ENCODE measurements around the genes TLNRD1, SAXO2 and WHAMM.

DNA sequence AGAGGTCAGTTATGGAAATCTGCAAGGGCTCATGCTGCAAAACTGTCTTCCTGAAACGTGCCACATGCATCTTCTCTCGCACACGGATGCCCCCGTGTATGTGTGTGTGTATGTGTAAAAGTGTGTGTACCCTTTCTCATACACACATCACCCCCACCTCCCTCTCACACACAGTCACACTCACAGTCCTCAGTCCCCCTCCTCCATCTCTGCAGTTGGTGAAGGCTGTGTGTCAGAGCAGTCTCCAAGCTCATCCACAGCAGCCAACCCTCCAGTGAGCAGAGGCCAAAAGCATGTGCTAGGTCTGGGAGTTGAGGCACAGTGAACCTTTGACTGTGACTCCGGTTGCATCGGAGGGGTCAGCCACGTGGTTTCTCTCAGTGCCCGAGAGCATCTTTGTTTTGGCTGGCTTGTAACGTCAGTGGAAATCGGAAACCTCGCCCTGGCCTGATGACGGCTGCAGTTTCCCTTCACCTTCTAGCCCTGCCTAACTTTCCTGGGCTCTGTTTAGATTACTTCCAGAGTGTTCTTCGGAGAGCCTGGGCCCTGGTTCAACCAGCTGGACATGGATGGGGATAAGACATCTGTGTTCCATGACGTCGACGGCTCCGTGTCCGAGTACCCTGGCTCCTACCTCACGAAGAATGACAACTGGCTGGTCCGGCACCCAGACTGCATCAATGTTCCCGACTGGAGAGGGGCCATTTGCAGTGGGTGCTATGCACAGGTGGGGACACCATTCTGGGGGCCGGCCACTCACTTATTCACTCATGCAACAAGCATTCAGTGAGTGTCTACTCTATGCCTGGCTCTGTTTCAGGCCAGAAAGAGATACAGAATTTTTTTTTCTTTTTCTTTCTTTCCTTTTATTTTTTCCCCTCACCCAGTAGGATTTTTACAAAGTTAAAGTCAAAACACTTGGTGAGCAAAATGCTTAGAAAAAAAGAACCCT lies 56.6 kb downstream of the MESD start:
- RAMPAGE, long total RNA, result no peak
- RRBS, result no CpG with 5 or more reads among the region's 22 CpGs

GRCh38 chr15:81000726-81001256 lies at the start of gene TLNRD1:
TLNRD1 (plus strand) TSS chr15:81000923.
- RAMPAGE, long total RNA, result no peak
- RRBS, result under 1% methylated on average over 23 of the region's 66 CpGs

DNA sequence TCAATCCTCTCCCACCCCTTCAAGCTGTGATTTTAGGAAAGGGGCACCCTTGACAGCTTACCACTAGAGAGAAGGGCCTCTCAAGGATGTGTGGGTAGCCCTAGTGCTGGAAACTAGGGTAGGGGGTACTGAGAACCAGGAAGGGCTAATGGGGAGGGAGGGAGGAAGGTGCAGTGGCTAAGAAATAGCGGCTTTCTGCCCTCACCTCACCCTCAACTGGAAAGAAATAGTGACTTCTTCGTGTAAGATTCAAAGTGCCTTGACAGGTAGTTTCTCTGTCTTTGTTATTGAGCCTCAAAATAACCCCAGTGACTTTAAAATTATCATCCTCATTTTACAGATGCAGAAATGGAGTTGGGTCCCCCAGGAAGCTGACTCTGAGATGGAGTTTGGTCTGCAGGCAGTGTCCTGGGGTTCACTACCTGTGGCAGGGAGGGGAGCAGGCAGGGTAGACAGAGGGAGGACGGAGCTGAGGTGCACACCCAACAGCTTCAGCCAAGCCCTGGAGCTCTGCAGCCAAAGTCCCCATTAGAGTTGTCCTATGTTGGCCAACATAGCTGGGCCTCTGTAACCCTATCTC lies 32.3 kb downstream of the STARD5 start:
- RAMPAGE, long total RNA, result no peak
- RRBS, result no CpG with 5 or more reads among the region's 3 CpGs

- RAMPAGE, long total RNA, result no peak
- RRBS, result no CpG with 5 or more reads among the region's 14 CpGs
These were observed 27.5 kb downstream of the STARD5 start for GRCh38 chr15:81296067-81297278.

DNA sequence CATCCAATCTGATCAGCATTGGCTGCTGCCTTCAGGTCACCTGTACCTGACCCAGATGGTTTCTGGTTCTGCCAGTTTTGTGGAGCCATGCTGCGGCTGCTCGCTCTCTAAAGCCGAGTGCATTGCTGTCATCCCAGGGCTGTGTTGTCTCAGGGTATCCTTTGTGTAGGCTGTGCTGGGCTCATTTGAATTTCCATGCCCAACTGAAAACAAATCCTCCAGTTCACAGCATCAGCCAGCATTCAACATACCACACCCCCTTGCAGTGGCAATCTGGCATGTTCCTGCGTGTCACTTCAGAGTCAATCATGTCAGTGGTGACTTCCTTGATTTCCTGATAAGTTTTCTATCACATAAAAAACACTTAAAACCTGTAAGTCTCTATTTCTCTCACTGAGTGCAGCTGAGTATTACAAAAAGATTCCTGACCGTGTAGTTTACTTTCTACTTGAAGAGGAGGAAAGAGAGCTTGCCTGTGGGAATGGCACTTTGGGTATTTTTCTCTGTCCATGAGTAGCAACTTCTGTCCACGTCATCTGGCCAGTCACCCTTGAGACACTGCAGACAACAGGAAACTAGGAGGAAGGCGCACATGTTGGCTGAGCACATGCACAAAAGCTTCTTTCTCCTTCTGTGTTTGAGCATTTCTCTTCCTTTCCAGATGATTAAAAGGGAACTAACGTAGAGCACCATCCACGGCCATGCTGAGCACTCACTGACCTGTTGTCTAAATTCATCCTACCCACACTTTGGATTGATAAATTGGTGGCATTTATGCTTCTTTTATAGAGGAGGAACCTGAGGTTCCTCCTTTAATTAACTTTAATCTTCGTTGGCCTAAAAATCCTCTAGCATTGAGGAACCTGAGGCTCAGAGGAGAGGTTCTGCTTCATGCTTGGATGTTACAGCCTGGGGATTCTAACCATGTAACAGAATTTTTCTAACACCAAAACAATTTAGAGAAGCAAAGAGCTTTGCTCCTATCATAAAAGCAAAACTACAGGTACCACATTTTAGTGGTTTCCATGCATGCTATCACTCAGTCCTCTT lies 19.7 kb downstream of the STARD5 start:
- RAMPAGE, long total RNA, result no peak
- RRBS, result no CpG with 5 or more reads among the region's 10 CpGs

- RAMPAGE, long total RNA, result no peak
- RRBS, result no CpG with 5 or more reads among the region's 8 CpGs
These were observed 15.1 kb downstream of the STARD5 start for GRCh38 chr15:81308836-81309331.

DNA sequence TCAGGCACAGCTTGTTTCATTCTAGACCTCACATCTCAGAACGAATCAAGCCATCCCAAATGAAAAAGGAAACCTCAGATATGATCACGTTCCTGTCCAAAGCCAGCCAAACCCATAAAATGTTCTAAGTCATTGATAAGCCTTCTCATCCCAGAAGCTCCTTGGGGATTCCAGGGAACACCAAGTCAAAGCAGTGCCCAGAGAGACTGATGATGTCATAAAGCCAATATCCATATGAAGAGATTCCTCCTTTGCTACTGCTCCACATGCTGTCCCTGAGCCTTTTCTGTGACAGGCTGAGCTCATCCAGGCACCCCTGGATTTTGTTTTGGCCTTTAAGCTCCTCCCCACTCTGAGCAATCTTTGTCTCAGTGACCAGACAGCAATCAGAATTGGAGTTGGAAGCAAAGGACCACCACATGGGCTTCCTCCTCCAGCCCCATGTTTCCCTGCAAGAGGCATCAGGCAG lies 25.2 kb downstream of the MEX3B start:
- RAMPAGE, long total RNA, result no peak
- RRBS, result no CpG with 5 or more reads among the region's 2 CpGs

GRCh38 chr15:82044661-82045413 lies 981 bp downstream of the MEX3B start:
- RAMPAGE, long total RNA, result no peak
- RRBS, result 0% methylated on average over 2 of the region's 50 CpGs

GRCh38 chr15:82046559-82047167 lies 845 bp upstream of the MEX3B start:
- RAMPAGE, long total RNA, result no peak
- RRBS, result under 1% methylated on average over 10 of the region's 82 CpGs

DNA sequence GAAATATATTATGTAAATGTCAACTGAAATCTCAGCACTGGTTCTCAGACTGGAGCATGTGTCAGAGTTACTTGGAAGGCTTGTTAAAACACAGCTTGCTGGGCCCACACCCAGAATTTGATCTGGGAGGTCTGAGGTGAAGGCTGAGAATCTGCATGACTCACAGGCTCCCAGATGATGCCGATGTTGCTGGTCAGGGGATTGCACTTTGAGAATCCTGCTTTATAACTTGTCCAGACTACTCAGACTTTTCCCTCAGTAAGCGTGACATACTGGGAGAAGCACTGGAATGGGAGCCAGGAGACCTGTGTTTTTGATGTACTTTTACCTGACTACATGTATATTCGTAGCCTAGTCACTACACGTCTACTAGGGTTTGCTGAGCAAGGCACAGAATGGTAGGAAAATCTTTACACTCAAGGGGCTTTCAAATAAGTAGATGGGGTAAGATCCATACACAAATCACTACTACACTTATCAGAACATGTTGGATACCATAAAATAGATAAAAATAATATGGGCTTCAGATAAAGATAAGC lies 77.1 kb upstream of the MEX3B start:
- RAMPAGE, long total RNA, result no peak
- RRBS, result no CpG with 5 or more reads among the region's 4 CpGs

GRCh38 chr15:82261917-82262399 lies 576 bp downstream of the EFL1 start:
- RAMPAGE, long total RNA, result no peak
- RRBS, result under 1% methylated on average over 4 of the region's 16 CpGs

DNA sequence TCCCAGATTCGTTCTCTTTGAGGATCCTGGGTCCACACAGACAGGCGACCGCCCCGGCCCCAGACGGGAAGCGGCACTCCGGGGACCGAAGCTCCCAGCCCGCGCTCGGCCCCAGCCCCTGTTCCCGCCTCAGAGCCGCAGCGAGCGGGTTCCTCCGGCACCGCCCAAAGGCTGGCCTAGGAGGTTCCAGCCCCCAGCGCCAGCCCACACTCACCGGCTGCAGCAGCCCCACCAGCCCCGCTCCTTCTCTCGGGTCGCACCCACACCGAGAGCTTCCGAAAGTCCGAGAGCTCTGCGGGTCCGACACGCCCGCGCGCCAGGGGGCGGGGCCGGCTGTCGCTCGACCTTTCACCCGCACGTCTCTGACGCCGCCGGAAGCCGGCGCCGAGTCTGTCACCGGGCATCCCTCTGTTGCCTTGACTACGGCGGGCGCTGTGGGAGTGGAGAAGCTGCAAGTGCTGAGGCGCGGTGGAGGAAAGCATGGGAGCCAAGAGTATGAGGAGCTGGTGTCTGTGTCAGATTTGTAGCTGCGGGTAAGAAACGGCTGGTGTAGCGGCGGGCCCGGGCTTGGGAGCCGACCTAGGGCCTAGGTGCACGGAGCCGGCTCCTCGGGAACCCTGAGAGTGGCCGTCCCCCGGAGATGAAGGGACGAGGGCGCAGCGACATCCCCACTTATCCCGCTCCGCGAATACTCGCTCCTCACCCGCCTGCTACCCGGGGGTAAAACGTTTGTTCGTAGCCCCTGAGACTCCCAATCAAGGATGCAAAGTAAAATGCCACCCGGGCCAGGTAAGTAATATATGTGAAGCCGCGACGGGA lies at the start of gene SAXO2:
SAXO2 (plus strand) TSS at position 419 of the 819 bp plus-strand sequence.
- RAMPAGE, long total RNA, result start-site peak on the minus strand centred at position 299 of the sequence, 59 bp wide, 270 and 294 reads in 2 replicates; start-site peak on the plus strand centred at position 401 of the sequence, 73 bp wide, 16 and 24 reads in 2 replicates
- RRBS, result 1% methylated on average over 27 of the region's 75 CpGs

- RAMPAGE, long total RNA, result no peak
- RRBS, result no CpG with 5 or more reads among the region's 8 CpGs
These were observed 53.2 kb downstream of the RPS17 start for GRCh38 chr15:82487014-82487591.

DNA sequence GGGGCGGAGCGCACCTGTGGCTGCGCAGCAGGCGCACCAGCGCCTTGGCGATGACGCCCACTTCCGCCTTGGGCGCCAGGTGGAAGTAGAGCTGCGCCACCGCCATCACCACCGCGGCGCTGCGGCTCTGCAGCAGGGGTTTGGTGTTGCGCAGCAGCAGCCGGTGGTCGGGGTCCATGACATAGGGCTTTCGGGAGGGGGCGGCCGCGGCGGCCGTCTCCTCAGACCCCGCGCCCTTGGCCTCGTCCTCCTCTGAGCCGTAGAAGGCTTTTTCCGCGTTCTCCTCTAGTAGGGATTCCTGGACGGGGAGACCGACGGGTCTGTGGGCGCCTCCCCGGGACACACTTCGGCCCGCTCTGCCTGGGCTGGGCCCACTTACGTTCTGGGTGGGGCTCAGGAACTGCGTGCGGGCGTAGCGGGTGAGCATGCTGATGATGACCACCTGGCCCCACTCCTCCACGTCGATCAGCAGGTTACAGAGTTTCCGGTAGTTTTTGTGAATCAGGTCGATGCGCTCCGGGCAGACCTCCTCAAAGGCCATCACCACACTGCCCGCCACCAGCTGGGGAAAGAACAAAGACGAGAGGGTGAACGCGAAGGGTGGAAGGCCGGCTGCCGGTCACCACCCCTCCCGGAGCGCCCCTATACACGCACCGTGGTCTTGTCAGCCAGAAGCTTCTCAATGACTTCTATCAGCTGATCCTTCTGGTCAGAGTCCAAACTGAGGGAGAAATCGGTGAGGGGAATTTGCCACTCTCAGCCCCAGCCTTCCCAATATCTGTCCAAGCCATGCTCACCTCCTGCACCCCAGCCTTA lies 29.0 kb downstream of the AP3B2 start:
- RAMPAGE, long total RNA, result no peak
- RRBS, result 3% methylated on average over 5 of the region's 59 CpGs

DNA sequence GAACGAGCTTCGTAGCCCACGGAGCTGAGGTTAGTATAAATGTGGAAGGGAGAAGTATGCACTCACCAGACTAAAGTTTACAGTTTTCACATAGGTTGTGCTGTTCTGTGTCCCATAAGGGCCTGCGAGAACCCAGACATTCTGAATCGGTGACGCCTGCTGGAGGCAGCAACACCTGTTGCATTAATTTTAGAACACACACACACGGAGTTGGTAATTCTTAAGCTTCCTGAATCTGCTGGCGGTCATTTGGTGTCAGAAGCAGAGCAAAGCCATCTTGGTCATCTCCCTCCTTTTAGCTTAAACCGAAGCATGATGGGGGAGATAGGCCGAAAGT lies 41.1 kb upstream of the AP3B2 start:
- RAMPAGE, long total RNA, result no peak
- RRBS, result no CpG with 5 or more reads among the region's 10 CpGs

DNA sequence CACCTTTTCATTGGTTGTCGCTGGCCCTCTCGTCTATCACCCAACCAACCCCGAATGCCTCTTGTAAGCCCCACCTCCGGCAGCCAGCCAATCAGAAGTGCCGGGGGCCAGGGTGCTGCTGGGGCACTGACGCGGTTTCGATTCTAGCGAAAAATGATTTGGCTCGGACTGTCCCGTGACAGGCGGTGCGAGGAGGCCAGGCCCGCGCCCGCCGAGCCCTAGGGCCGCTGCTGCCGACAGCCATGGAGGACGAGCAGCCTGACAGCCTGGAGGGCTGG lies at the start of gene WHAMM:
WHAMM (plus strand) TSS at position 144 of the 278 bp plus-strand sequence.
- RAMPAGE, long total RNA, result no peak
- RRBS, result no CpG with 5 or more reads among the region's 20 CpGs

GRCh38 chr15:82935072-82935714 lies 17.3 kb downstream of the HOMER2 start:
- RAMPAGE, long total RNA, result no peak
- RRBS, result no CpG with 5 or more reads among the region's 7 CpGs

DNA sequence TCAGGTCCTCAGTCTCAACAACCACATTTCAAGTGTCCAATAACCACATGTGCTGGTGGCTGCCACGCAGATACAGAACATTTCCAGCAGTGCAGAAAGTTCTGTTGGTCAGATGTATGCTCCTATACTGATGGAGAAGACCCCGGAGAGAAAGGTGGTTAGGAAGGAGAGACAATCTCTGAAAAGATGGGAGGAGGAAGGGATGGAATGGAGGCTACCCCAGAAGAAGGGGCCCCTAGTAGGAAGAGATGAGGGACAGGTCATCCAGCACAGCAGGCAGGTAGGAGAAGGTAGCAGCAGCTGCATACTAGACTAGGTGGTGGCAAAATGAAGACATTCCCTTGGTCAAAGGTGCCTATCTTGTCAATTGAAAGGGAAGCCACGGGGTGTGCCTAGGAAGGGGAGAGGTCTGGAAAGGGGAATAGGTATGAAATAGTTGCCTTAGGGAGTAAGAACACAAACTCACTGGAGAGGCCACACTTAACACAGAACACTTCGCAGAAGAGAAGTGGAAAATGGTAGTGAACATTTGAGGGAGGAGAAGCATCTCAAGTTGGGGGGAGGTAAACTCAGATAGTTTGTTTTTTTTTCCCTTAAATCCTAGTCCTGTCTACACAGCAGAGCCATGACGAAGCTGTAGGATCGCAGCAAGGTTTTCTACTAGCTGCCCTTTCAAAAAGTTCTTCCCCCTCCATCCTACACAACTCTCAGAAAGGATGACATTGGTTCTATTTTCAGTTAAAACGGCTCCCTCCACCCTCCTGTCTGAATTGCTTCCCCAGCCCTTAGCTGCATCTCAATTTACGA lies 2.5 kb downstream of the HOMER2 start:
- RAMPAGE, long total RNA, result no peak
- RRBS, result no CpG with 5 or more reads among the region's 8 CpGs

GRCh38 chr15:83018510-83018998 lies 7.1 kb upstream of the C15orf40 start:
- RAMPAGE, long total RNA, result no peak
- RRBS, result no CpG with 5 or more reads among the region's 3 CpGs

DNA sequence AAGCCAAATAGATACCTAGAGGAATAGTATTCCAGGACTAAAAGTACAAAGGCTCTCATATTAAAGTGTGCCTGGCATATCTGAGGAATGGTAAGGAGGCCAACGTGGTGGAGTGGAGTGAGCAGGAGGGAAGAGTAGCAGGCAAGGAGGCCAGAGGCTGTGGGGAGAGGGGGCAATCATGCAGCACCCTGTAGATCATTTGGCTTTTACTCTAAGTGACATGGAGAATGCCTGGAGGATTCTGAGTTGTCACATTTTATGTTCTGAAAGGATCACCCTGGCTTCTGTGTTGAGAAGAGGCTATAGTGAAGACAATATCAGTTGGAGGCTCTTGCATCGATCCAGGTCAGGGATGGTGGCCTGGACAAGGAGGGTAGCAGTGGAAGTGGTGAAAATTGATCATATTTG lies 23.8 kb downstream of the BTBD1 start:
- RAMPAGE, long total RNA, result no peak
- RRBS, result no CpG with 5 or more reads among the region's 2 CpGs

Measured in kidney epithelial cell (primary cell).